A172 (cell line): Measurements from ENCODE around the genes TMEM141 and MAMDC4.

- RAMPAGE, long total RNA = no peak
Measured at GRCh38 chr9:136485543-136486112, 2.8 kb upstream of the SEC16A start.

GRCh38 chr9:136494162-136494779 is 11.4 kb upstream of the SEC16A start:
- RAMPAGE, long total RNA = no peak

- RAMPAGE, long total RNA = no peak
Measured at GRCh38 chr9:136501614-136502559, 19.0 kb upstream of the SEC16A start.

DNA sequence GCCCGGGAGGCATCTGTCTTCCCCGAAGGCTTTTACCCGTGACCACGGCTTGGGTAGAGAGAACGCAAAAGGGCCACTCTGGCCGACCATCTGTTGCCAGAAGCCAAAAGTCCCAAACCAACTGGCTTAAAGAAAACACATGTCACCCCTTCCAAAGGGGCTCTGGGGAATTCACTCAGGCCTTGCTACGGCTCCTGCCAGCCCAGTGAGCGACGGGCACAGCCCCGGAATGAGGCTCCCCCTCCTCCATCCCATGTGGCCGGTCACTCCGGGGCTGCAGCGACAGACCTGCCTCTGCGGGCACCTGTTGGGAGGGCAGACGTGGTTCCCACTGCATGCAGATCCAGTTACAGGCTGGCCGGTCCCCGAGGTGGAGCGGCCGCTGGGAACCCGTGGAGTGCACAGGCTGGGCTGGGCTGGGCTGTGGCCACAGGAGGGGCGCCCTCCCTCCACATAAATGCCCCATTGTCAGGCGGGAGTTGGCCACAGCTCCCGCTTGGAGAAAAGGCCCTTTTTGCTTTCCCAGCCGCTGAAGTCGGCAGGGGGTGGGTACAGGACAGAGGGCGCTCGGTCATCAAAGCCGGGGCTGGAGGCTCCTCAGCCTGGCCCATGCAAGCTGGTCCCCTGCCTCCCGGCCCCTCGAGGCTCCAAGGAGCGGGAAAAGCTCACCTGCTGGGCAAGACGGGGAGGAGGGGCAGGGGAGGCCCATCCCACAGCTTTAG is 19.9 kb downstream of the NOTCH1 start:
- RAMPAGE, long total RNA = no peak

DNA sequence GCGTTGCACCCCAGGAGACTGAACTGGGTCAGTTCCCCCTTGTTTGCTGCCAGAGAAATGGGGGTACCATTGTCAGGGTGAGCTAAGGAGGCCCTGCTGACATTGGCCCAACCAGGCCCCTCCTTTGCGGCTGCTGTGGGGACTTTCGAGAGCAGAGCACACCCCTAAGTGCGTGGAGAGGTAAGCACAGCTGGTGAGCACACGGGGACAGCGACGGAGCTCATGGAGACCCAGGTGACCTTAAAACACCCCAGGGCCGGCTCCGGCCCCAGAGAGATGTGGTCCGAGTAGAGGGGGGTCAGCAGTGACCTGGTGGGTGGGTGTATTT is 2.7 kb upstream of the NOTCH1 start:
- RAMPAGE, long total RNA = no peak

GRCh38 chr9:136552053-136552935 is 6.4 kb upstream of the NOTCH1 start:
- RAMPAGE, long total RNA = no peak

GRCh38 chr9:136668359-136669554 is 6.0 kb downstream of the EGFL7 start:
- RAMPAGE, long total RNA = no peak

DNA sequence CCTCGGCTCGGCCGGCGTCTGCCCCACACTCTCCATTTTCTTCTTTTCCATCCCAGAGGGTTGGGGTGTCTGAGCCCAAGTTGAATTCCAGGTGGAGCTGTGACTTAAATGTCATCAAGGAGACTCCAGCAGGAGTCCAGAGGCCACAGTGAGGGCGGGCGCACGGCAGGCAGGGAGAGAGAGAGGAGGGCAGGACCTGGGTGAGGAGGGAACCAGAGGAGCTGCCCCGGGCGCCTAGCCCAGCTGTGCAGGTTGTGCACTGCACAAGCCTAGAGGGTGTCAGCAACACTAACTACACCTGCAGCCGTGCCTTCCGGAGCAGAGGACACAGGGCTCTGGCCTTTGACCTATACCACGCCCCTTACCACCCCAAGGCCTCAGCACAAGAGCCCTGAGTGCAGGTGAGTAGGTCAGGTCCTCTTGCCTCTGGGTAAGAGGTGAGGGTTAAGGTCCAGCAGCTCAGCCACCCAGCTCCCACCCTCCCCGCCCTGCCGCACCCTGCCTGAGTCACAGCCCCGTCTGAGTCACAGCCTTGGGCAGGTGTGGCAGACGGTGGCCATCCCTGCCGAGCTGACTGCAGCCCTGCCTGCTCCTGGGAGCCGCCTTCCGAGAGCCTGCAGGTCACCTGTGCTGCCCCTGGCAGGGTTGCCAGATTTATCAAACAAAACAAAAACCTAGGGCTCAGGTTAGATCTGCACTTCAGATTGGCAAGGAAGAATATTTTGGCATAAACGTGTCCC is 6.4 kb upstream of the AGPAT2 start:
- RAMPAGE, long total RNA = no peak

GRCh38 chr9:136726089-136727206 is 14.1 kb downstream of the DIPK1B start:
- RAMPAGE, long total RNA = no peak

- RAMPAGE, long total RNA = no peak
Measured at GRCh38 chr9:136766269-136767254, 2.2 kb upstream of the LCN15 start.

DNA sequence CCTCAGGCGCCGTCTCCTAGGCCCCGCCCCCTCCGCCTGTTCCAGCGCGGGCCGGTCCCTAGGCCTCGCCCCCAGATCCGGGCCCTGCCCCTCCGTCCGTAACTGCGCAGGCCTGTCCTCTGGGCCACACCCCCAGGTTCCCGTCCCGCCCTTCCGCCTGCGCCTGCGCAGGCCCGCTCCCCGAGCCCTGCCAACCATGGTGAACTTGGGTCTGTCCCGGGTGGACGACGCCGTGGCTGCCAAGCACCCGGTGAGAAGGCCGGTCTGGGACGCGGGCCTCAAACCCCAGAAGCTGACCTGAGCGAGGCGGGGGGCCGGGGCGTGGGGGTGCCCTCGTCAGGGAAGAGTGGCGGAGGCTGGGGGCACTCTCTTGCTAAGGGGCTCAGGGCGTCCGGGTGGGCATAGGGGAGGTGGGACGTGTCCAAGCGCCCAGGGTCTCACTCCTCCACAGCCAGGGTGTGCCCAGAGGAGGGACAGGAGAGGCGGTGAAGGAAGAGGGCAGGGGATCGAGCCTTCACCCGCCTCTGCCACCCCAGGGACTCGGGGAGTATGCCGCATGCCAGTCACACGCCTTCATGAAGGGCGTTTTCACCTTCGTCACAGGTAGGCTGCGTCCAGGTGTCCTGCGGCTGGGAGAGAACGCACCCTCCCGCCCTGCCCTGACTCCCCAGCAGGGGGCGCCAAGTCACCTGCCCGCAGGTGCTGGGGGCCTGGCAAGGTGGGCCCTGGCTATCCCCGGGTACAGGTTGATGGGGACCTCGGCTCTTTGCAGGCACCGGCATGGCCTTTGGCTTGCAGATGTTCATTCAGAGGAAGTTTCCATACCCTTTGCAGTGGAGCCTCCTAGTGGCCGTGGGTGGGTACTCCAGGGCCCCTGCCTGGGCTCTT is at the start of gene TMEM141:
TMEM141 (plus strand) TSS at position 170 of the 888 bp plus-strand sequence.
- RAMPAGE, long total RNA = start-site peak on the plus strand centred at position 191 of the sequence, 18 bp wide, 36 and 143 reads in 2 replicates

- RAMPAGE, long total RNA = no peak
Measured at GRCh38 chr9:136803966-136804822, 3.6 kb upstream of the RABL6 start.

DNA sequence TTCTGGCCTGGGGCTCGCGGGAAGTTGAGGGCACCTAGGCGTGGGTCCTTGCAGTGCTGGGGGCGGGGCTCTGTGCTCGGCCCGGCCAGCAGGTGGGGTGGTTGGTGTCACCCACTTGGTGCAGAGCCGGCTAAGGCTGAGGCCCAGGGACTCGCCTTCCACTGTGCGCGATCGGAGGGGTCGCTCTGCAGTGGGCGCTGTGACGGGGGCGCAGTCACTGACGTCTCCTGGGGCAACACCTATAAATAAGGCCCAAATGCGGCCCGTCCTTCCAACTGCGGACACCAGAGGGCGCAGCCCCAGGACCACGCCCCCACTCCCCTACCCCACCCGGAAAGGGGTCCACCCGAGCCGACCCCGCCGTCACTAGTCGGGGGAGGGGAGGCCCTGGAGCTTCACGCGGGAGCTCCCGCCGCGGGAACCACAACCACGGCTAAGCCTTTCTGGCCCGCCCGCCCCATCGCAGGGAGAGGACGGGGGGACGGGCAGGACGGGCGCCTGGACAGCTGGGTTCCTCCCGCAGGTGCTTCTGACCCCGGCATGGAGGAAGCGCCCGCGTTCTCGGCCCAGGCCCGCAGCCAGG is 1.5 kb downstream of the AJM1 start:
- RAMPAGE, long total RNA = no peak

- RAMPAGE, long total RNA = no peak
Measured at GRCh38 chr9:136852283-136852543, at the start of gene MAMDC4. MAMDC4 (plus strand) TSS chr9:136852346.

GRCh38 chr9:136902368-136902947 is 16.1 kb downstream of the TRAF2 start:
- RAMPAGE, long total RNA = no peak

DNA sequence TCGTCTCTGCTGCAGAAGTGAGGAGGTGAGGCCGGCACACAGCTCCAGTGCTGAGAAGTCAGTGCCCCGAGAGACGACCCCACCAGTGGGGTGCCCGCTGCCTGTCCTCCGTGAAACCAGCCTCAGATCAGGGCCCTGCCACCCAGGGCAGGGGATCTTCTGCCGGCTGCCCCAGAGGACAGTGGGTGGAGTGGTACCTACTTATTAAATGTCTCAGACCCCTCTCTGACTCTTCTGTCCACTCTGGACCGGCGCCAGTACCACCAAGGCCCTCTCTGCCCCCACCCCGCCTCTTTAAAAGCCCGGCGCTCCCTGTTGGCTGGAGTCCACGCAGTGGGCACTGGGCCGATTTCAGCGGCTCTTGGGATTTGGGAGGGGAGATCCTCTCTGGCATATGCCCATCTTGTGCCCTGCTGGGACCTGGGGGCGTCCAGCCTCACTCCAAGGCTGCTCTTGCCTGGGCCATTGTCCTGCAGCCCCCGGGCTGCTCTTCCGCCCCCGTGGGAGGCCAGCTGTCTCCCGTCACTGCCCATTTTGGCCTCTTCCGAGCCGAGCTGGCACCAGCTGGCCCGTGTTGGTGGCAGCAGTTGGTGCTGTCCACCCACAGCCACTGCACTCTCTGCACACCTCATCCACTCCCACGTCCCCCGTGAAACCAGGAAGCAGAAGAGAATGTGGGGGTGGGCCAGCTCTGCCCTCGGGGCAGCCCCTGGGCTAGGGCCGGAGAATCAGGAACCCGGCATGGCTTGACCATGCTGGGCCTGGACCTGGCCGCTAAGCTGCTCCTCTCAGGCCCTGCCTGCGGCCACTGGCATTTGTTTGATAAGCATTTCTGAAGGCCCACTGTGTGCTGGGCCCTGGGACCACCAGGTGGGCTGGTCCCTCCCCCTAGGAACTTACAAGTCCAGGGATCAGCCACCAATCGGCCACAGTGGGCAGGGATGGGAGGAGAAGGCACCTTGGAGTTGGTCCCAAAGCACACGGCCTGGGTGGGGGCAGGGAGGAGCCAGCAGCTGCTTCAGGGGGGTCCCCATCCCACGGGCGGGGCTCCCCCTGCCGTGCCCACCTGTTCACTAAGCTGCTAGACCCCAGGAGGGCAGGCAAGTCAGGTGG is 2.1 kb downstream of the C8G start:
- RAMPAGE, long total RNA = no peak

DNA sequence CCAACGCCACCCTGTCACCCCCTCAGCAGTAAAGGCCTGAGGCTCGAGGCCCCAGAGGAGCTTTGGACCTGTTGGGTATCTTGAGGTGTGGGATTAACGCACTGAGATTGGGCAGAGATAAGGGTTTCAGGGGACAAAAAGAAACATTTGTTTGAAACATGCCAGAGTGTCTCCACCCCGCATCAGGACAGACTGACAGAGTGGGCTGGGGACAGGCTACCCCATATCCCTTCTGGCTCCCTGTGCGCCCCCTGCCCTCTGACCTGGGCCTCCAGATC is 793 bp upstream of the LCNL1 start:
- RAMPAGE, long total RNA = no peak

DNA sequence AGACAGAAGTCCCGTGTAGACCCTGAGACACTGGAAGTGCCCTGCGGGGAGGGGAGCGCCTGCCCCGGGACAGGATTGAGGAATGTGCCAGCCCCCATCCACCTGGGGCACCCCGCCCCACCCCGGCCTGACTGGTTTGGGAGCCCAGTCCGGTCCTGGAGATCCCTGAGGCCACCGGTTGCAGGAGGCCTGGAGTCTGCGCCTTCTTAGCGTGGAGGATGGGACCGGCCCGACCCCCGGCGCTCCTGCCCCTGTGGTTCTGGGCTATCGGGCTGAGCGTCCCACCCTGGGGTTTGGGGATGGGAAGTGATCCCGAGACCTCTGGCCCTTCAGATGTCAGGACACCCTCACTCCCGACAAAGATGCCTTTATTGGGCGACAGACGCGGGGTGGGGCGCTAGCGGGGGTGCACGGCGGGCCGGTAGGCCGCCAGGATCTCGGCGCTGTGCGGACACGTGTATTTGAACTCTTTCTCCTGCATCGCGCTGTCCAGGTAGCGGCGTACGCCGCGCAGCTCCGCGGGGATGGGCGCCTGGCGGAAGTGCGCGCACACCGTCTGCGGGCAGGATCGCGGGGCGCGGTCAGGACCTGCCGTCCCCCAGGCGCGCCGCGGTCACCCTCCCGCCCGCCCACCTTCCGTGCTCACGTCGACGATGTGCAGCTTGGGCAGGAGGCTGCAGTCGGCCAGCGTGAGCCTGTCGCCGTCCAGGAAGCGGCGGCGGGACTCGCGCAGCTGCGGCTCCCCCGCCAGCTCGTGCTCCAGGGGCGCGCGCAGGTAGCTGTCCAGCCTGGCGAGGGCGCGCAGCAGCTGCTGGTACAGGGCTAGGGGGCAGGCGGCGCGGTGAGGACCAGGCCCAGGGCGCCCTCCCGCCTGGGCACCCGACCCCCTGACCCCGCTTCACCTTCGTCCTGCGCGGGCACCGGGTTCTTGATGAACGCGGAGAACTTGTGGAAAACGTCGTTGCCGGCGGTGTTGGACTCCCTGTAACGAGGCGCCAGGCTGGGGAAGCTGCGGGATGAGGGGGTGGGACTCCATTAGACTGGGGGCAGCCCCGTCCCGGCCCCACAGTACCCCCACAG is 1.7 kb downstream of the CLIC3 start:
- RAMPAGE, long total RNA = no peak

DNA sequence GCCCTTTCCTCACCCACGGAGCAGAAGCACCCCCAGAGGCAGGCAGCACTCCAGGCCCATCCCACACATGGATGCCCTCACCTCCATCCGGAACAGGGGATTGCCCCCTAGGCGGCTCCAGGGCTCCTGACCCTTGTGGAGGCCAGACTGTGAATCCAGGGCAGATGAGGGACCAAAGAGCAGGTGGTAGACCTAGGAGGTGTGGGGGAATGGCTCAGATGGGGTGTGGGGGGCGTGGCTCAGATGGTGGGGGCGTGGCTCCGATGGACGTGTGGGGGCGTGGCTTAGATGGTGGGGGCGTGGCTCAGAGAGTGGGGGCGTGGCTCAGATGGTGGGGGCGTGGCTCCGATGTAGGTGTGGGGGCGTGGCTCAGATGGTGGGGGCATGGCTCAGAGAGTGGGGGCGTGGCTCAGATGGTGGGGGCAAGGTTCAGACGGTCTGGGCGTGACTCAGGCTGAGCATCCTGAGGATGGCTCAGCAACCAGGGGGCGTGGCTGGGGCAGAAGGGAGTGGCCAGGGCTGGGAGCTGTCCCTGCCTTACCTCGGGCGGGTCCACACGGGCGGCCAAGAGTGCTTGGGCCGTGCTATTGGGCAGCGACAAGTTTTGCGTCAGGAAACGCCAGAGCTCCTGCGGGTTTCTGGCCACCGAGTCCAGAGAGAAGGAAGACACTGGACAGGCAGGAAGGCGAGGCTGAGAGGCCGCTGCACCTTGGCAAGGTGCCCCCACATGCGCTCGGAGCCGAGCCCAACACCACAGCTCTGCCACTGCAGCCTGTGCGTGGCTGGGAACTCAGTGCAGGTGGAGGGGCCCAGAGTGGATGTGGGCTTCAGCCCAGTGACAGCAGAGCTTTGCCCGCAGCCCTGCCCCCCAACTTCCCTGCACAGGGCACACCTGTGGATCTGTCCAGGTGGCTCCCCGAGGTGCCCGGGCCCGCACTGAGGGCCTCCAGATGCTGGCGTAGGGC is 5.9 kb downstream of the ABCA2 start:
- RAMPAGE, long total RNA = no peak

DNA sequence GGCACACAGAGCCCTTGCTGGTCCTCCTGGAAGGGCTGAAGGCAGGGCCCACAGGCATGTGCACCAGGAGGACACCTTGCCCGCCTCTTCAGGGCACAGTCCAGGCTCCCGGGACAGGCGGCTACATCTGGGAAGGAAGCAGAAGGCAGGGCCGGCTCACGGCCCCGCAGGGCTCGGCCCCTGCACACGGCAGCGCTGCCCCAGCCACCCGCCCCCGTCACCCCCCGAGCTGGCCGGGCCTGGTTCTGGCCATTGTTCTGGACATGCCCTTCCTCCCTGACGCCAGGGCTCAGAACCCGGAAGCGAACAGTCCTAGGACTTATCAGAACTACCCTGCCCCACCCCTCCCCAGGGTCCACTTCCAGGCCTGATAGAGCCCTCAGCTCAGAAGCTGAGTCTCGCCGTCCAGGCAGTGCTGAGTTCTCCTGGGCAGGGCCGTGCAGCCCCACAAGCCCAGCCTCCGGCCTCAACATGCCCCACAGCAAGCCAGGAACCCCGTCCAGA is 3.0 kb downstream of the NPDC1 start:
- RAMPAGE, long total RNA = no peak